Right lobe of liver (tissue), 4 donors: ENCODE measurements around a stretch of chr20.

DNA sequence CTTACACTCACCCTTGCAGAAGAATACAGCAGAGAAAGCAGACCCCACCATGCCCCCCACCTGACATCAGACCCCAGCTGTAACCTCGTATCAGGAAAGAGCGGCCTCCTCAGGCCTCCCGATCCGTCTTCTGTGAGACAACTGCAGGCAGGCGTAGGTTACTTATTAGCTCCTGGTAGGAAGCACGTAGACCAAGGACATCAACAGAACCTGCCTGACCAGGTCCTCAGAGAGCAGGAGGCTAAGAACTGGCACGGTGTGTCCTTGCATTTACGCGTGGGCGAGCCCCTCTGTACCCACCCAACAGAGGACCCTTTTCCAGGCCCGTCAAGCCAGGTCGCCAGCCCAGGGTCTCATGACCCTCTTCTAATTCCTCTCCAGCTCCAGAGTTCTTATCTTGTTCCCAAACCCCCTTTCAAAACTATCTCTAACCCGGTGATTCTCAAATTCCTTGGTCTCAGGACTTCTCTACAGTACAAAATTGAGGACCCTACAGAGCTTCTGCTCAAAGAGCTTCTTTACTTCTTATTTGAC lies 51.0 kb downstream of the ABHD12 start:
- PRO-cap, 4 experiments = peak in 1 of 4 experiments; most common plus-strand start position 229 of the sequence (in 1); most common minus-strand start position 134 of the sequence (in 1)
- RAMPAGE, long total RNA, 2 experiments = no peak in any of the 2 experiments

DNA sequence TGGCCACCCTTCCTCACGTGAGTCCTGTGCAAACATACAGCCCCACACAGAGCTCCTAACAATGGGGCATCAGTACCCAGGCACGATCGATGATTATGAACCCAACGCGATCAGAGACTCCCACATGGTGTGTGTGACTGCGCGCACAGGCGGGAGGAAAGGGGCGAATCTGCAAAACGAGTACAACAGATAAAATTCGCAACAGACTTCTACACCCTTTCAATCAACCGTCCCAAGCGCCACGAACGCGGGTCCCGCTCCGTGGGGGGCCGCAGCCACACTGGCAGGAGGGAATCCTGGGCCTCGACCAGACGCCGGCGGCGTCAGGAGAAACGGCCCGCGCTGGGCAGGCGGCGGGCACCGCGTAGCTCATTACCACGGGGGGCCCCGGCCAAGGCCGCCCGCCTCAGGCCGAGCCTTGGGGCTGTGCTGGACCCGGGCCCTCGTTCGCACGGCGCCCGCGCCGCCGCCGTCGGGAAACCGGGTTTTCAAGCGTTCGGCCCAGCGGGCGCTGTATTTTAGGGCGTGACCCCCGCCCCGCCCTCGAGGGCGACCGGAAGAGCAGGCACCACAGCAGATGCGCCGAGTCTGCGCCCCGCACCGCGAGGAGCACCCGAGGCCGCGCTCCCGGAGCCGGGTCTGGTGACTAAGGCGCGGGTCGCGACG lies 479 bp downstream of the NINL start:
- PRO-cap, 4 experiments = peak in 1 of 4 experiments; most common plus-strand start position 576 of the sequence (in 1); most common minus-strand start position 513 of the sequence (in 1)
- RAMPAGE, long total RNA, 2 experiments = no peak in any of the 2 experiments

- PRO-cap, 4 experiments = peak in 2 of 4 experiments; most common minus-strand start chr20:25615326 (in 1)
- RAMPAGE, long total RNA, 2 experiments = no peak in any of the 2 experiments
Observed at GRCh38 chr20:25615116-25615890, 8.5 kb downstream of the NANP start.

- PRO-cap, 4 experiments = peak in 3 of 4 experiments; most common plus-strand start chr20:25854099 (in 2); most common minus-strand start chr20:25854021 (in 2)
- RAMPAGE, long total RNA, 2 experiments = no peak in any of the 2 experiments
Observed at GRCh38 chr20:25853281-25854596, 157.1 kb upstream of the ZNF337 start.

DNA sequence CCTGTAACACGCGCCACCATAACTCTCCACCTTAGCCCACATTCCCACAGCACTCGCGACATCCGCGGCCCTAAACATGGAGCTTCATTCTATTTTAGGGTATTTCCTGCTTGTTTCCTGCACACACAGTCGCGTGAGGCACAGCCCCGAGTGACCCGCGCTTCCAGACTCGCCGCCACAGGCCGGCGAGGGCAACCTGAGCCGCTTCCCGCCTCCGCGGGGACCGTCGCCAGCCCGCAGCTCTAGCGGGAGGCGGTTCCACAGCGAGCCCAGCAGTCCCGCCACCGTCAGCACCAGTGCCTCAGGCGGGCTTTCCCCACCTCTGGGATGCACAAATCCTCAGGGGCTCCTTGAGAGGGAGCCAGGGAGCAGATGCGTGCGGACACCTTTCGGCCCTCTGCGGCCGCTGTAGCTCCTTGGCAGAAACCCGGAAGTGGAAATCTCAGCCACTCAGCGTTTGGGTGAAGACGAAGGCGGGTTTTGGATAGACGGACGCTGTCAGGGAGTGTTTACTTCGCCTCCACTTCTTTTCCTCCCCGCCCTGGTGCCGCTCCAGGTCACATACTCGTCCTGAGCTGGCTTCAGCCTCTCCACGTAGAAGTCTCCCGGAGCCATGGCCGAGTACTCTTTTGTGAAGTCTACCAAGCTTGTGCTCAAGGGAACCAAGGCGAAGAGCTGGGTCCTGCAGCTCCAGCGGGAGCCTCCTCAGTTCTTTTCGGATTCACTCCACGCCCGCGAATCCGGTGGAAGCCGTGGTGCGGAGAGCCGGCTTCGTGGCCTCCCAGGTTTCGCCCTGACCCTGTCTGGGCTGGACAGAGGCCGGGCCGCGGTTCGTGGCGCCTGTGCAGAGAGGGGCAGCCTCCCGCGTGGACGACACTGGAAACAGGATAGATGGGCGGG lies 2177.4 kb upstream of the DEFB115 start:
- PRO-cap, 4 experiments = peak in 2 of 4 experiments; most common plus-strand start position 457 of the sequence (in 1)
- RAMPAGE, long total RNA, 2 experiments = no peak in any of the 2 experiments

GRCh38 chr20:30283273-30284020 lies 974.0 kb upstream of the DEFB115 start:
- PRO-cap, 4 experiments = no peak in any of the 4 experiments
- RAMPAGE, long total RNA, 2 experiments = no peak in any of the 2 experiments

- PRO-cap, 4 experiments = peak in 2 of 4 experiments; most common plus-strand start chr20:30289409 (in 2)
- RAMPAGE, long total RNA, 2 experiments = no peak in any of the 2 experiments
Observed at GRCh38 chr20:30289279-30290342, 967.9 kb upstream of the DEFB115 start.

DNA sequence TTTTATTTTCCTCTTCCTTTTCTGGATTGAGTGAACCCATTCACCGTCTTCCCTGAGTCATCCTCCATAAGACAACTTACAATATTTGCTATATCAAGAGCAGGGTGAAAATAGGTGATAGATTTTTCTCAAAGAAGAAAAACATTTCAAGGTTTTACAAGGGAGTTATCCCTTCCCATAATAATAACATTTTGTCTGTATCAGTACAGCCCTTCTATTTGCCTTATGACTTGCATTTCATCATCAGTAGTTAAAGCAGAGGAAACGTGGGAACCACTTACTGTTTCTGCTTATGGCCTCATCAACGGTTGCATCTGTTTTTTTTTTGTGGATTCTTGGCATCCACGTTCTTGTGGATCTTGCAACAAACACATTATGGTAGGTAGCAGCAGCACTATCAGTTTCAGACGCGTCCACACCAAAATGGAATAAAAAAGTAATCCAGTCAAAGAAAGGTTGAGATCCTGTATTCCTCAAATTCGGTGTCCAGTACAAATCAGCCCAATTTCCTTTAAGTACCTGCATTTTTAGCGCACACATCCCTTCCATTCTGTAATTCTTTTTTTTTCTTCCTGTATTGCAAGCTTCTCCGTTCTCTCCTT lies 678.3 kb upstream of the DEFB115 start:
- PRO-cap, 4 experiments = no peak in any of the 4 experiments
- RAMPAGE, long total RNA, 2 experiments = no peak in any of the 2 experiments

- PRO-cap, 4 experiments = no peak in any of the 4 experiments
- RAMPAGE, long total RNA, 2 experiments = no peak in any of the 2 experiments
Observed at GRCh38 chr20:30586303-30586604, 671.2 kb upstream of the DEFB115 start.

- PRO-cap, 4 experiments = peak in 4 of 4 experiments; most common plus-strand start chr20:30812104 (in 4)
- RAMPAGE, long total RNA, 2 experiments = no peak in any of the 2 experiments
Observed at GRCh38 chr20:30811808-30812236, 445.6 kb upstream of the DEFB115 start.

DNA sequence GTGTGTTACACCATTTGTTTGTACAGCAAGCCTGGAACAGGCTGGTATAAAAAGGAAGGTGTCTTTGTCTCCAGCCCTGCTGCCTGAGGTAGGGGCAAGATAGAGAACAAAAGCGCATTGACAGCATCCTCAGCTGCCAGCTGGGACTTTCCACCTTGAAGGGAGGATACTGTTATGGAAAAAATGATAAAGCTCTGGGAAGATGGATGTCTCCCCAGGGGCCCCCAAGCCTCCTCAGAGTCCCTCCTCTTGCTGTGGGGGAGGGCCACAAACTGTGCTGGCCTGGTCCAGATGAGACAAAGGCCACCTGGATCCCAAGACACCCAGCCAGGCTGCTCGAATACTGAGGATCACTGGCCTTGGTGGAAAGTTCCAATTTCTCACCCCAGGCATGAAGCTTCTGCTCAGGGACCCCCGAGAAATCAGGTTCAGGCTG lies 13.0 kb downstream of the REM1 start:
- PRO-cap, 4 experiments = no peak in any of the 4 experiments
- RAMPAGE, long total RNA, 2 experiments = no peak in any of the 2 experiments

- PRO-cap, 4 experiments = no peak in any of the 4 experiments
- RAMPAGE, long total RNA, 2 experiments = no peak in any of the 2 experiments
Observed at GRCh38 chr20:31565697-31566366, 18.7 kb downstream of the MCTS2 start.

DNA sequence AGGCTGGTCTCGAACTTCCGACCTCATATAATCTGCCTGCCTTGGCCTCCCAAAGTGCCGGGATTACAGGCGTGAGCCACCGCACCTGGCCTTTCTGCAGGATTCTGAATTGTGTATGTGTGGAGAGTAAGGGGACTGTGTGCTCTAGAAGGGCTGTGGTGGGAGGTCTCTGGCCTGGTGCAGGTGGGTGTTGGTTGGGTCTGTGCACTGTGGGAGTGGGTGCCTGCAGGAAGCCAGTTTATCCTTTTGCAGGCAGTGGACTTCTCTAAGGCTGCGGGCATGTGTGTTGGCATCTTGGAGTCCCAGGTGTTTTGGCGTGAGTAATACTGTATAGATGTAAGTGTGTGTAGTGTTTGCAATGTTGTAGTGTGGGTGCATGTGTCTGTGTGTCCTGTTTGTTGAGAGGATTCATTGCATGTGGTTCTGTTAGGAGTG lies 10.8 kb upstream of the ID1 start:
- PRO-cap, 4 experiments = no peak in any of the 4 experiments
- RAMPAGE, long total RNA, 2 experiments = no peak in any of the 2 experiments

DNA sequence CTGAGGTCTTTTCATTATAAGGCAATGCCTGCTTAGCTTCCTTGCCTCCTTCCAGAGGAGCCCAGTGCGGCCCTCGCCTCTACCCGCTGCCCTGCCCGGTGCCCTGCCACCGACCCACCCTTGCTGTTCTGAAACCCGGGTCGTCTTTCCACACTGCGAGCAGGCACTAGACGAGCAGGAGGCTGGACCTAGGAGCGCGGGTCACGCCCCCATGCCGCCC lies 194 bp upstream of the ID1 start:
- PRO-cap, 4 experiments = peak in 4 of 4 experiments; most common minus-strand start position 152 of the sequence (in 2)
- RAMPAGE, long total RNA, 2 experiments = no peak in any of the 2 experiments

- PRO-cap, 4 experiments = no peak in any of the 4 experiments
- RAMPAGE, long total RNA, 2 experiments = no peak in any of the 2 experiments
Observed at GRCh38 chr20:31779253-31779848, 39.8 kb upstream of the MYLK2 start.

- PRO-cap, 4 experiments = no peak in any of the 4 experiments
- RAMPAGE, long total RNA, 2 experiments = no peak in any of the 2 experiments
Observed at GRCh38 chr20:31806514-31807053, 12.6 kb upstream of the MYLK2 start.

DNA sequence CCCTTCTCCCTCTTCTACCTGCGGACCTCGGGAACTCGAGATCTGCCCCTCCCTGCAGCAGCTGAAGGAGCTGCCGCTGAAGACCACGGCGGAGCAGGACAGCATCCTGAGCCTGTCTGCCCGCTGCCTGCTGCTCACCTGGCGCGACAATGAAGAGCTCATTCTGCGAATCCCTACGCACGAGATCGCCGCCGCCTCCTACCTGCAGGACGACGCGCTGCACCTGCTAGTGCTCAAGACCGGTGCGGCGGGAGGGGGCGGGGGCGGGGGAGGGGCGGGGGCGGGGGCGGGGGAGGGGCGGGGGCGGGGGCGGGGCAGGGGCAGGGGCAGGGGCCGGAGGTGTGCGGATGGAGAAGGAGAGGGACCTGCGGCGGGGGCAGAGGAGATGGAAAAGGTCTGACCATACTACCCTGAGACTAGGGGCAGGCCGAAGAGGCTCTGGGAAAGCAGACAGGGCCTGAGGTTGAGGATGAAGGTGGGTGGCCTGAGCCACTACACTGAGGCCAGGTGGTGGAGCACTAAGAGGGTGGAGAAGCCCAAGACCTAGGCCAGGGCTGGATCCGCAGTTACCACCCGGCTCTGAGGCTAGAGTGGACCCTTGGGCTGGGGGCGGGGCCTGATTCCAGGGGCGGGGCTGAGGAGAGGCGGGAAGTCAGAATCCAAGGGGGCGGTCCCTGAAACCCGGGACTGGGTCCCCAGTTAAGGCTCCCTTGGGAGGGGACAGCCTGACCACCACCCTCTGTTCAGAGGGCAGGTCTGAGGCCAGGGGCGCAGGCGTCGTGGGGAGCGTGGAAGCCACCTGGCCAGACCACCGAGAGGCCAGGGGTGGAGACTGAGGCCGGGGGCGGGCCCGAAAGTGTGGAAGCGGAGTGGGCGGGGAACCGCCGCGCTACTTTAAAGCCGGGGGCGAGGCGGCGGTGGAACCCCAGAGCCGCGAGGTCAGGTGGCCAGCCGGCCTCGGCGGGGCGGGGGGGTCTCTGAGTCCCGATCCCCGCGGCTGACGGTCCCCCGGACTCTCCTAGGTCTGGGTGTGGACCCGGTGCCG lies 8.0 kb downstream of the CCM2L start:
- PRO-cap, 4 experiments = peak in 4 of 4 experiments; most common plus-strand start position 928 of the sequence (in 4)
- RAMPAGE, long total RNA, 2 experiments = no peak in any of the 2 experiments

- PRO-cap, 4 experiments = peak in 4 of 4 experiments; most common plus-strand start chr20:32357510 (in 2); most common minus-strand start chr20:32357500 (in 4)
- RAMPAGE, long total RNA, 2 experiments = no peak in any of the 2 experiments
Observed at GRCh38 chr20:32357422-32357695, 772 bp upstream of the ASXL1 start.

GRCh38 chr20:32357696-32357922 lies 522 bp upstream of the ASXL1 start:
- PRO-cap, 4 experiments = peak in 1 of 4 experiments; most common minus-strand start chr20:32357754 (in 1)
- RAMPAGE, long total RNA, 2 experiments = no peak in any of the 2 experiments

- PRO-cap, 4 experiments = no peak in any of the 4 experiments
- RAMPAGE, long total RNA, 2 experiments = no peak in any of the 2 experiments
Observed at GRCh38 chr20:32433358-32433822, 75.3 kb downstream of the ASXL1 start.